ENCODE measurements around a stretch of chr1.

GRCh38 chr1:6811491-6812013 lies 26.3 kb downstream of the CAMTA1 start:
- PRO-cap, 5 experiments: no peak in any of the 5 experiments
- RAMPAGE, long total RNA, 2 experiments: no peak in any of the 2 experiments
- RRBS: no CpG with 5 or more reads among the region's 10 CpGs

- PRO-cap, 5 experiments: no peak in any of the 5 experiments
- RAMPAGE, long total RNA, 2 experiments: no peak in any of the 2 experiments
- RRBS: no CpG with 5 or more reads among the region's 6 CpGs
Measured at GRCh38 chr1:6826891-6827511, 41.7 kb downstream of the CAMTA1 start.

DNA sequence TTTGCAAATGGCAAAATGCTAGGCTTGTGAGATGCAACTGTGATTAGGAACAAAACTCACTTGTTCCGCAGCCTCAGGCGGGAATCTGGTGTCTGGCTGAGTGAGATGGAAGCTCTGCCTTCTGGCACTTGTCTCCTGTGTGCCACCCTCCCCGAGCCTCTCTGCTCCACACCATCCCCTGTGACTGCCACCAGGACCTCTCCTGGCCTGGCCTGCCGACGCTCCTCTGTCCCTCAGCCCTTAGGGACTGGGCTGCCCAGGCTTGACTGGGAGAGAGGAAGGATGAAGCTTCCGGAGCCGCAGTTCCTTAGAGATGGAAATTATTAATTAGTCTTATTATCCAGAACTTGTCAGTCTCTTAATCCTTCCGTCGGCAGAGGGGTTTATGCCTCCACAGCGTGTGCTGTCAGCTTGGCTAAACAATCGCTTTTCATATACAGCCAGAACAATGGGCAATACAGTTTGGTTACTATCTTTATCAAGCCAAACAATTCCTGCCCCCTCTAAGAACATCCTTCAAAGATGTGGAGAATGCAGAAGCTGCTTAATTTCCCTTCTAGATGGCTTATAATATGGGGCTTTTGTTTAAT lies 292.8 kb upstream of the VAMP3 start:
- PRO-cap, 5 experiments: no peak in any of the 5 experiments
- RAMPAGE, long total RNA, 2 experiments: no peak in any of the 2 experiments
- RRBS: no CpG with 5 or more reads among the region's 11 CpGs

DNA sequence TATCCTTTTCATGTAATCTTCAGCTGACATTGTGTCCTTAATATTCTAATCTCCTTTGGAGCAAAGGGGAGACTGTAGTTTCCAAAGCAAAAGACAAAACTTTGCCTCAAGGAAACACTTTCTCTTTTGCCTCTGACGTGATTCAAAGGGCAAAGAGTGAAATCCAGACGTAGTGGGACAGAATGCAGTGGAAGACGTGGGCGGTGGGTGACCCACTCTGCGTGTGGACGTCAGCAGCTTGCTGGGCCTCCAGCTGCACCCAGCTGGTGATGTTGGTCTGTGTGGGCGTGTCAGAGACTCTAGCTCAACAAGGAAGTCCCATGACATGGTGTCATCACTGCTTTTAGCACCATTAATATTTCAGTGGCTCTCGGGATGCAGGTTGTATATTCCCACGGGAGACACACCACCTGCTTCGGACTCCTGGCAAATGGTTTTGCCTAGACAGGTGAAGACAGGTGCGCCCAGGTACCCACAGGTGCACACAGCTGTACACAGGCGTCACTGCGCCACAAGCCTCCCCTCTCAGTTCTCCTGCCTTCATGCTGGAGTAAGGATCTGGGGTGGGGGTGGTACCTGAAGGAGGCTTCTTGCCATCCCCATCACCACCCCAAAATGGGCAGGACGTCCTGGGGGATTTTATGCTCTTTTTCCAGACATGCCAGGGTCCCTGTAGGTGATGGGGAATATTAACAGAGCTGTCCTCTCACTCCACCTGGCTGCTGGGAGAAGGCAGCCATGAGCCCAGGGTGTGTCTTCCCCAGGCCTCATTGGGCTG lies 292.1 kb upstream of the VAMP3 start:
- PRO-cap, 5 experiments: peak in 1 of 5 experiments; most common plus-strand start position 387 of the sequence (in 1); most common minus-strand start position 95 of the sequence (in 1)
- RAMPAGE, long total RNA, 2 experiments: no peak in any of the 2 experiments
- RRBS: no CpG with 5 or more reads among the region's 14 CpGs

GRCh38 chr1:7703494-7704310 lies 67.4 kb upstream of the VAMP3 start:
- PRO-cap, 5 experiments: no peak in any of the 5 experiments
- RAMPAGE, long total RNA, 2 experiments: no peak in any of the 2 experiments
- RRBS: 12% methylated on average over 35 of the region's 75 CpGs

DNA sequence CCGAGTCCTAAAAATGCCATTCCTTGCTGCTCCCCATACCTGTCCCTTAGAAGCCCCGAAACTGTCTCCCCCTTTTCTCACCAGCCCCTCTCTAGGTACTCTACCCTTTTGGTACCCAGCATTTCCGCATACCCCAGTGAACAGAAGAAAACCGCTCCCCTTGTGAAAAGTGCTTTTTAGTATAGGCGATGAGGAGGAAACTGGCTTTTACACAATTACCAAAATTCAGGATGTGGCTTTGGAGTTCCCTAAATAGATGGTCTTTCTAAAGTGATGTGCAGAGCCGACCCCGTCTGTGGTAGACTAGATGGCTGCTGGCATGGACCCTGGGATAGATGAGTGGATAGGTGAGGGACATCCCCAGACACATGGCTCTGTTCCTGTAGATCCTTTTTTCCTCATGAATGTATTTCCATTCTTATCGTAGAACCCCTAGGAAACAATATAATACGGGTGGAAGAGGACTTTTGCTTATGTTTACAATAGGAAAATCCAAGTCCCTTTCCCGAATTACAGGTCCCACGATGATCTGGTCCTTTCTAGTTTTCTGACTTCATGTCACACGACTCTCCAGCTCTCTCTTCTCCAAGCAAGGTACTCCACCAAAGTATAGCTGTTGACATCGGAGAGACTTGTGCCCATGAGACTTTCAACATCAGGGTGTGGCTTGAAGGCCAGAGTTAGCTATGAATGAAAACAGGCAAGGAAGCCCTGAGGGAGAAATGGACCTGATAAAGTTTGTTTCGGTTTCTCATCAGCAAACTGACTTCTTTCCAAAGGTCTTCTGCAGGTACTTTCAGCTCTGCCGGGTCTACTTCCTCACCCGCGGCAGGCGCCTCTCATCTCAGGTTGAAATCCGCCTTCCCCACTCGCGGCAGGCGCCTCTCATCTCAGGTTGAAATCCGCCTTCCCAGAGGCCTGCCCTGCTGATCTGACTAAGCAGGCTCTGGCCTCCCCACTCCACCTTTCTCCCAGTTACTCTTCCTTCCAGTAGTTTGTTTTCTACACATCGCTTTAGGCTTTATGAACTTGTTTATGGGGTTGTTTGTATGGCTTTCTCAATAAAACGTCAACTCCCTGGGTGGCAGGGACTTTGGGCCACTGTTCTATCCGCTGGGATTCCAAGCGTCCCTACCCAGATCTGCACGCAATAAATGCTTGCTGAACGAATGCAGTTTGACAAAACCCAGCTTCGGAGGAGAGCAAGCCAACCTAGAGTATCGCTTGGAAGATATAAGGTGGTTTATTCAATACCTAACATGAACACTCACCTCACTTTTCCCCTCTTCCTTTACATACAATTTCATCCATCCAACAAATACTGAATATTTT lies 2.1 kb upstream of the PER3 start:
- PRO-cap, 5 experiments: no peak in any of the 5 experiments
- RAMPAGE, long total RNA, 2 experiments: no peak in any of the 2 experiments
- RRBS: no CpG with 5 or more reads among the region's 31 CpGs

GRCh38 chr1:7853259-7853558 lies 344 bp upstream of the UTS2 start:
- PRO-cap, 5 experiments: no peak in any of the 5 experiments
- RAMPAGE, long total RNA, 2 experiments: no peak in any of the 2 experiments
- RRBS: no CpG with 5 or more reads among the region's 5 CpGs

- PRO-cap, 5 experiments: no peak in any of the 5 experiments
- RAMPAGE, long total RNA, 2 experiments: no peak in any of the 2 experiments
- RRBS: no CpG with 5 or more reads among the region's 18 CpGs
Measured at GRCh38 chr1:7885486-7885995, 32.7 kb upstream of the UTS2 start.

DNA sequence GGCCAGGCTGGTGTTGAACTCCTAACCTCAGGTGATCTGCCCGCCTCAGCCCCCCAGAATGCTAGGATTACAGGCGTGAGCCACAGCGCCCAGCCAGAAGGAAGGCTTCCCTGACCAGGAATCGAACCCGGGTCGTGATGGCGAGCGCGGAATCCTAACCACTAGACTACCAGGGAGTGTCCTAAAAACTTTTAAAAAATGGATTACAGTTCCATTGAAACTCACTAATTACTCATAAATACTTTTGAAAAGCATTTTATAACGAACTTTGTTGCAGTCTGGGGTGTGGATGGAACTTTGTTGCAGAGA lies 10.5 kb downstream of the TNFRSF9 start:
- PRO-cap, 5 experiments: no peak in any of the 5 experiments
- RAMPAGE, long total RNA, 2 experiments: no peak in any of the 2 experiments
- RRBS: no CpG with 5 or more reads among the region's 10 CpGs

GRCh38 chr1:8024768-8025395 lies 1.2 kb downstream of the ERRFI1 start:
- PRO-cap, 5 experiments: peak in 1 of 5 experiments; most common minus-strand start chr1:8025293 (in 1)
- RAMPAGE, long total RNA, 2 experiments: no peak in any of the 2 experiments
- RRBS: no CpG with 5 or more reads among the region's 5 CpGs

GRCh38 chr1:8025396-8026128 lies 547 bp downstream of the ERRFI1 start:
- PRO-cap, 5 experiments: peak in 1 of 5 experiments; most common minus-strand start chr1:8025791 (in 1)
- RAMPAGE, long total RNA, 2 experiments: no peak in any of the 2 experiments
- RRBS: 1% methylated on average over 30 of the region's 82 CpGs

DNA sequence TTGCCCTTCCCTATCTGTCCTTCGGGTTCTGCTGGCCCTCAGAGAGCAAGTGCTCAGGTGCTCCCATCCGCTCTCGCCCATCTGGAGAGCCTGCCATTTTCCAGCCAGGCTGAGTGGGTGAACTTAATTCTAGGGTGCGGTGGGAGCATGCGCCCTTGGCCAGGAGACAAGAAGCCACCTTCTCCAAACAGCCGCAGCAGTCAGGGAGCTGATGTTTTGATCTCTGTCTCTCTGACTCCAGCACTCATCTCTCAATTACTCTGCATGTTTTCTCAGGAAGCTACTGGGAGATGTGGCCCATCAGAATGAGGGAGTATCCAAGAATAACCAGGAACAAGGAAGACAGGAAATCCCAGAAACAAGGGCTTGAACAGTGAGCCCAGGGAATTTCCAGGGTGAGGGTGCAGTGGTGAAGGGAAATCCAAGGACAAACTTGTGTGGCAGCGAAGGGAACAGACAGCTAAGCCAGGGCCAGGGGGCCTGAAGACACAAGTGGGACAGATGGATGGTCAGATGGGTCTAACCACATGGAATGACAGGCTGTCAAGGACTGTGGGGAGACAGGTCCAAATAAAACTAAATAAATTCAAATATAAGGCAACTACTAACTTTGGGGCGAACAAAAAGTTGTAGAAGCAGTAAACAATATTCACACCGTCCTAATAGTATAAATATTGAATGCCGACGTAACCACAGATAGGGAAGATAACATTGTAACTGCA lies 121.8 kb upstream of the ERRFI1 start:
- PRO-cap, 5 experiments: no peak in any of the 5 experiments
- RAMPAGE, long total RNA, 2 experiments: no peak in any of the 2 experiments
- RRBS: no CpG with 5 or more reads among the region's 11 CpGs

GRCh38 chr1:8282180-8282743 lies 35.7 kb upstream of the SLC45A1 start:
- PRO-cap, 5 experiments: peak in 1 of 5 experiments; most common plus-strand start chr1:8282316 (in 1)
- RAMPAGE, long total RNA, 2 experiments: no peak in any of the 2 experiments
- RRBS: no CpG with 5 or more reads among the region's 10 CpGs

- PRO-cap, 5 experiments: no peak in any of the 5 experiments
- RAMPAGE, long total RNA, 2 experiments: no peak in any of the 2 experiments
- RRBS: no CpG with 5 or more reads among the region's 14 CpGs
Measured at GRCh38 chr1:8318620-8318941, 667 bp downstream of the SLC45A1 start.

DNA sequence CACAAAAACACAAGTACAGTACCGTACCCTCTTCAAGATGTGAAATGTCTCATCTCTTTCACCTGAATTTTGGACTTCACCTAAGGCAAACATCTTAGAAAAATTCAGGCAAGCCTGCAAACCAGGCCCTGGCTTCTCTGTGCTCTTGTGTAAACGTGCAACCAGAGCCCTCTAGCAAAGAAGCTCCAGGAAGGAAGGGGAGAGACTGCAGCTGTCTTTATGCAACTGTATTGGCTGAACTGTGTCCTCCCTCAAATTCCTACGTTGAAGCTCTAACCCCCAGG lies 60.2 kb downstream of the SLC45A1 start:
- PRO-cap, 5 experiments: no peak in any of the 5 experiments
- RAMPAGE, long total RNA, 2 experiments: no peak in any of the 2 experiments
- RRBS: no CpG with 5 or more reads among the region's 3 CpGs

DNA sequence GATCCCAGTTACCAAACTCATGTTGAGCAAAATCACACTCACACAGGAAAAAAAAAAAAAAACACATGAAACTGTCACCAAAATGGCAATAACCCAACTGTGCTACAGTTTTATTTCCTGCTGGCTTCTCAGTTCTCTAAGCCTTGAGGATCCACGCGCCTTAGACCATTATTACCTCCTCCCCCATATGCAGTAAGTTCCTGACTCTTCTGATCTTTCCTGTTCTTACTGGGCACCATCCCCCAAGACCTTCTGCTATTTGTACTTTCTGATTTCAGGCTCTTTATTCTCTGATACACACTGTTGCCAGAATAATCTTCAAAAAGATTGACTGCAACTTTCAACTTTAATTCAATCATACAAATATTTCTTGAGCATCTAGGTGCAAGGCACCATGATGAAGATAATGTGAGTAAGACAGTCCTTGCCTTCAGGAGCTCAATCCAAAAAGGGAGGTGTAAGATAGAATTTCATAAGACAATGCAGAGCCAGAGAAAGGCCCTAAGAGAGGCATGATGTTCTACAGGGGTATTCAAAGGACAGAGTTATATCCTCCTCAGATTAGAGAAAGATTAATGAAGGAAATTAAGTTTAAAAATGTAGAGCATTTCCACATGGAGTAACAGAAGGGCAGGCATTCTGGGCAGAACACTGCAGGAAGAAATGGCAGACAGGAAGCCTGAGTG lies 79.8 kb downstream of the SLC45A1 start:
- PRO-cap, 5 experiments: no peak in any of the 5 experiments
- RAMPAGE, long total RNA, 2 experiments: no peak in any of the 2 experiments
- RRBS: no CpG with 5 or more reads among the region's 2 CpGs

DNA sequence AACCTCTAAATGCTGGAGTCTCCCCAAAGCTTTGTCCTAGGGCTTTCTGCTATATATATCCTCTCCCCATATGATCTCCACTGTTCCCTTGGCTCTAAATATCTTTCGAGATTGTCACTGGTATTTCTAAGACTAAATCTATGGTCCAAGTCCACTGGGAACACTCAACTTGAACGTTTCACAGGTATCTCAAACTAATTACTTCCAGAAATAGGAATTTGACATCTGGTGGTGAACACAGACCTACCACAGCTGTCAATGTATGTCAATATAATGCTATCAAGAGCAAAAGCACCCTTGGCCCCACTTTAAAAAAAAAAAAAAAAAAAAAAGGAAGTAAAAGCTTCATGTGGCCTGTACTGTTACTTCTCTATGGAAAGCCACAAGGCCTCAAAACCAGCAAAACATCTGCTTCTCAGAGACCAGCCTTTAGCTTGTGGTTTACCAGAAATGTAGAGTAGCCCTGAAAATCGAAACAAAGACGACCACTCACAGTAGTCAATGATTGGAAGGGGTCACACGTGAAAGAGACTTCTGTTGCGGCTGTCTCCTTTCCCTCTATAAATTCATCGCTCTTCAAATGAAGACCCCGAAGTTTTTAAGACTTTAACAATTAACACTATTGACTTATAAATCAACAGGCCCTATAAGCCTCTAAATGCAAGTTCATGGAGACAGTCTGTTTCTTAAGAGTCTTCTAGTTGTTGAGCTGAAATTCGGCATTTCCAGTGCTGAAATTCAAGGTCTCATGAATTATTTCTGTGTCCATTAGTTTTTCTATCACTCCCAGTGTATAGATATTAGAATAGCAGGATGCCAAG lies 109.6 kb downstream of the SLC45A1 start:
- PRO-cap, 5 experiments: no peak in any of the 5 experiments
- RAMPAGE, long total RNA, 2 experiments: no peak in any of the 2 experiments
- RRBS: no CpG with 5 or more reads among the region's 9 CpGs

DNA sequence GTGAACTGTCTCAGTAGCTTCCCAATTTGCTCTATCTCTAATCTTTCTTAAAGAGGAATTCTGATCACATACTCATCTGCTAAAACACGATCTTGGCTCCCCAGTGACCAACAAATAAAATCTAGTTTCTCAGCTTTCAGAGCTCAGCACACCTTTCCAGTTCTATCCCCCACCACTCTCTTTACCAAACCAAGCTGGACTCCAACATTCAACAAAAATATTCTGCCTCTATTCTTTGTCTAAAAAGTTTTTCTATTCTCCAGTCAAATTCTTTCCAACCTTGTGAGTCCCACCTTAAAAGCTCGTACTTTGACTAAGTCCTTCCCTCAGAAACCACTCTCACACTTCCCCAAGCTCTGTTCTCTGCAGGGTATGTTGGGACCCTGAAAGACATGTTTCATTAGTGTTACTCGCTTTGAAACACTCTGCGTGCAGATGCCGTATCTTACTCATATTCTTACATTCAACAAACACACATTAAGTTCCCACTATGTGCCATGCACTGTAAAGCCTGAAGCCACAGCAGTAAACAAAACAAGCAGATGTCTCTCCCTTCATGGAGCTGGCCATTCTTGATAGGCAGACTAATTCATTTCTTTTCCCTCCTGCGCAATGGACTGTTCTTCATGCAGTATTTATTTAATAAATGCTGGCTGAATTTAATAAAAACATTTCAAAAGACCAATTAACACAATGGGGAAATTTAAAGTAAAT lies 229.7 kb downstream of the RERE start:
- PRO-cap, 5 experiments: no peak in any of the 5 experiments
- RAMPAGE, long total RNA, 2 experiments: no peak in any of the 2 experiments
- RRBS: no CpG with 5 or more reads among the region's 6 CpGs

DNA sequence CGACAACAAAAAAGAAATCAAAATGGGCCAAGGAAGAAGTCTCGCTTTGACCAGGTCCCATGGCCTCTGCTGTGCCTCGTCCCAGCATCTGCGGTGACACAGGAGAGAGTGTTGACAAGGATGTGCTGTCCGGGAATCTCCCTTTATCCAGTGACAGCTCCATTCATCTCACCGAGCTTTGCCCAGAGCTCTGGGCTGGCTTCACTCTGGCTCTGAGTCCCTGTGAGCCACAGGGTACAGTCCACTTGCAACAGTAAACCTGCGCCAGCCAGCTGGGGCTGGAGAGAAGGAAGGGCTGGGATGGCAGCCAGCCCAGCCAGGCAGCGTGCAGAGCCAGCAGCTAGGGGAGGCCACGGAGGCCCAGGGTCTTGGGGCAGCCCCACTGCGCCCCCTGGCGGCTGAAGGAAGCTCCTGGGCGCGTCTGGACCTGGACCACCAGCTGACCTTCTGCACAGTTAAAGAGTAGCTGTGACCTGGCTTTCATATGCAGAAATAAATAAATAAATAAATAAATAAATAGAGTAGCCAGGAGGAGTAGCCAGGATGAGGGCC lies 29.7 kb downstream of the ENO1 start:
- PRO-cap, 5 experiments: peak in 4 of 5 experiments; most common minus-strand start position 208 of the sequence (in 2)
- RAMPAGE, long total RNA, 2 experiments: no peak in any of the 2 experiments
- RRBS: no CpG with 5 or more reads among the region's 13 CpGs

DNA sequence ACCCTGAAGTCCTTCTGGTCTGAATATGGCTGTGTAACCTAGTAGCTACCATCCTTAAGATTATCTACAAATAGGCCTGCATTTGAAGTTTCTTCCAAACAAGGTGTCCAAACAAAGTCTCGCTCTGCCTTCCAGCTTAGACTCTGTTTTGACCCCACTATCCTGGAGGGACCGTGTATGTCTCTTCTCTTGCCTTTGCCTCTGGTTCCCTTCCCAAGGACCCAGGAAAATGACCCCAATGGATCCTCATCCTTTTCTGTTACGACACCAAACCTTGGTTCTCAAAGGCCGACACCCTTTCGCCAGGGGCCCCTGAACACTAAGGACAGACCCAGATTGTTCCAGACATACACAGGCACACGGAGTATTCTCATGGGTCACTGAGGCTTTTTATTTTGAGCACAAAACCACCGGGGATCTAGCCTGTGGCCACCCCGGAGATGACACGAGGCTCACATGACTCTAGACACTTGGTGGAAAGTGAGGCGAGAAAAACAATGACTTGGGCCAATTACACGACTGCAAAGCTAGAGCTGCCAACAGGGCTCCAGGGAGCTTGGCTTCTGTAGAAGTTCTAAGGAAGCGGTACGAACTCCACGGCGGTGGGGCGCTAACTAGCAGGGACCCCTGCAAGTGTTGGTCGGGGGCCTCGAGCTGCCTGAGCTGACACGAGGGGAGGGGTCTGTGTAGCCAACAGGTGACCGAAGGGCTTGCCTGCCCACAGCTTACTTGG lies 17.7 kb downstream of the ENO1 start:
- PRO-cap, 5 experiments: no peak in any of the 5 experiments
- RAMPAGE, long total RNA, 2 experiments: no peak in any of the 2 experiments
- RRBS: no CpG with 5 or more reads among the region's 20 CpGs